HL-60 (cell line): ENCODE results near the genes VCX3A and PUDP.

GRCh38 chrX:2689960-2690825 is 902 bp upstream of the CD99 start:
- RRBS = no CpG with 5 or more reads among the region's 38 CpGs

GRCh38 chrX:3518802-3519282 is 172.4 kb upstream of the MXRA5 start:
- RRBS = no CpG with 5 or more reads among the region's 11 CpGs

GRCh38 chrX:3669545-3670338 is 43.7 kb downstream of the PRKX start:
- RRBS = no CpG with 5 or more reads among the region's 14 CpGs

GRCh38 chrX:3714017-3714218 is 469 bp upstream of the PRKX start:
- RRBS = no CpG with 5 or more reads among the region's 3 CpGs

GRCh38 chrX:3714219-3714633 is 777 bp upstream of the PRKX start:
- RRBS = no CpG with 5 or more reads among the region's 14 CpGs

DNA sequence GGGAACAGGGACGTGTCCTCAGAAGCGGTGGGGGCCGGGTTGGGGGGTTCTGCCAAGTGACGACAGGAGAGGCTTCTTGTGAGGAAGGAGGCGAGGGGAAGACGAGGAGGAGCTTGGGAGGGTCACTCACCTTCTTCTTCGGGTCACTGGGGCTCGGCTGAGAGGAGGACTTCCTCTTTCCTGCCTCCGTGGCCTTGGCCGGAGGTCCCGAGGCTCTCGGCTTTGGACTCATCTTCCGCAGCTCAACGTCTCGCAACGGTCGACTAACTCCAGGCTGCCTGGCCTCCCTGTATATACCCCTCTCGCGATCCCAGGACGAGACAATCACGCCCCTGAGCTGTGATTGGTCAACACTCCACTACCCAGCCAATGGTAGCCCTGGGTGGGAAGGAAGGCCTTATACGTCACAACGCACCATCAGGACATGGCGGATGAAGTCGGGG is 631 bp downstream of the VCX3A start:
- RRBS = no CpG with 5 or more reads among the region's 25 CpGs

DNA sequence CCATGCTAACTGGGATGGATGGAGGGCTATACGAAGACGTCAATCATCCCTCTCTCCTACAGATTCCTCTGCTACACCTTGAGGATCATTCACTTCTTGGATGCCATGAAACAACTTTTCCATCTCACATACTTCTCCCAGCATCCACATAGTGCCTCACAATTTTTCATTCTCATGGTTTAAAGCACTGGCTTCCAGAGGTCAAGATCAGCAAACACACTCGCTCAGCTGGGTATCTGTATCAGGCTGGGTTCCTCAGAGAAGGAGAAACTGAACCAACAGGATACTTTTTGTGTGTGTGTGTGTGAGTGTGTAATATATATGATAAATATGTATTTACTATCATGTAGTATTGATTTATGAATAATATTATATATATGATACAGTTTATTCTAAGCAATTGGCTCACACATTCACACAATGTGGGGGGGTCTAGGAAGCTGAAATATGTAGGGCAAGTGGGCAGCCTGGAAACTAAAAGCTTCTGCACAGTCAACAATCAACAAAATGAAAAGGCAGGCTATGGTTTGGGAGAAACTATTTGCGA is at the start of gene VCX3A:
TSS of gene VCX3A (minus strand) at position 150 of the 547 bp plus-strand sequence.
- RRBS = no CpG with 5 or more reads among the region's 4 CpGs

DNA sequence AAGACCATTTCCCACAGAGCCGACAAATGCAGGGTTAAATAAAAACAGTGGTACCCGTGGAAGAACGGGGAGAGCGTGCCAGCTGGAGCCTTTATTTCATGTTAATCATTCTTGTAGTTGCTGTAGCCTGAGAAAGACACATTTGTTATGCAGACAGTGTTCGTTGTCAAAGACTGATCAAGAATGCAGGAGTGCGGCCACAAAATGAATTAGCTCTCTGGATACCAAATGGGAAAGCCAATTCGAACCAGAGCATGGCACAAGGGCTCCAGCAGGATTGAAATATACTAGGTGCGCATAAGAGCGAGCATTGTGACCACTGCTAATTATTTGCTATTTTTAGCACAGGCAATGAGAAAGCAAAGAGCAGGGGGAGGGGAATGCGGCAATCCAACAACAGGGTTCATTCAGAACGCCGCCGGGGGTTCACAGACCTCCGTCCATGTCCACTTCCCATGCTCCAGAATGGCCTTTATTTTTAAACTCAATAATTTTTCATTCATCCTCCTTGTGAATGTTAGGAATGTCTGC is 243.9 kb upstream of the VCX3A start:
- RRBS = no CpG with 5 or more reads among the region's 14 CpGs

GRCh38 chrX:7147536-7148509 is at the start of gene PUDP:
Gene PUDP (minus strand): TSS chrX:7148153.
- RRBS = 3% methylated on average over 36 of the region's 120 CpGs

DNA sequence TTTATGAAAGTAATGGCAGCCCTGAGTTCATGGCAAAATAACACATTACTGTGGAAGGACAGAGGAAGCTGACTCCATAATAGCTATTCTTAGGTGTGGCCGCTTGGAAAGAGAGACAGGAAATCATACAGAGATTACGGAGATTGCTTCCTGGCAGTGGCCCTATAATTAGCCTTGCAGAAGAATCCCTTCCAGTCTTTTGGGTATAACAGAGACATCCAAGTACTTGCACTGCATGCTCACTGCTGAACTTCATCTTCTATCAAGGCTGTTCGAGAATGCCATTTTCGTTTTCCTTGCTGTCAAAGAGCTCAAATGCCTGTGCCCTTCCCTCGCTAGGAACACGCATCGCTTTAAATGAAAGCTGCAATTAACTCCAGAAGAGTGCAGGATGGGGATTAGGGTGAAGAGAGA is 133.0 kb upstream of the VCX start:
- RRBS = no CpG with 5 or more reads among the region's 7 CpGs

- RRBS = no CpG with 5 or more reads among the region's 27 CpGs
Measured at GRCh38 chrX:8465214-8465732, 643 bp downstream of the VCX3B start.

DNA sequence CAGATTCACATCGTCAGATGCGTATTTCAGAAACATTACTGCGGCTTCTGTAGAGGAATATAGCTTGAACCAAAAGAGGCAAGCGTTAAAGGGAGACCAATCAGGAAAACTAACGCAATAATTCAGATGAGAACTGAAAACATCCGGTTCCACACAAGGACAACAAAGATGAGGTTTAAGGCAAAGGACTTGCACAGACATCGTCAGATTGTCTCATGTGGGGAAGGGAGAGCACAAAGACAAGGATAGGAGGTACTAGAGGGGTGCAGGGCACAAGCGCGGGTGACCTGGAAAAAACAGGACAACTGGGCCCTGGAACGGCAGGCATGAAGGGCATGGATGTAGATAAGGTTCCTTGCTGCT is 128.2 kb upstream of the TBL1X start:
- RRBS = no CpG with 5 or more reads among the region's 10 CpGs

DNA sequence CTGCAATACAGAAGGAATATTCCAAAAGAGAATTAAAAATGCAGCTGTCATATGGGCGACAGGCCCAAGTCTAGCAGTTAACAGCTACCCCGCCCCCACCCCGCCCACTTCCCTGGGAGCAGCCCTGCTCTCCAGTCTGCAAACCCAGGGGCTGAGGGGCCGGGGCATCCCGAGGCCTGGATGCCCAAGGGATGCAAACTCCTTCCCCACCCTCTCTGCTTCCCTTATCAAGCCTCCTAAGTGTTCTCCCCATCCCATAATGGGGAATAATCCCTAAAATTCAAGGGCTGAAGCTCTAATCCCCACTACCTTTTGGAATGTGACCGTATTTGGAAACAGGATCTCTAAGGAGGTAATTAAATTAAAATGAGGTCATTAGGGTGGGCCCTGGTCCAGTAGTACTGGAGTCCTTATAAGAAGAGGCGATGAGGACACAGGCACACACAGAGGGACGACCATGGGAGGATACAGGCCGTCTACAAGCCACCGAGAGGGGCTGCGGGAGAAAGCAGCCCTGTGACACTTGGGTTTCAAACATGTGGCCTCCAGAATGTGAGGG is 124.5 kb upstream of the TBL1X start:
- RRBS = no CpG with 5 or more reads among the region's 11 CpGs

DNA sequence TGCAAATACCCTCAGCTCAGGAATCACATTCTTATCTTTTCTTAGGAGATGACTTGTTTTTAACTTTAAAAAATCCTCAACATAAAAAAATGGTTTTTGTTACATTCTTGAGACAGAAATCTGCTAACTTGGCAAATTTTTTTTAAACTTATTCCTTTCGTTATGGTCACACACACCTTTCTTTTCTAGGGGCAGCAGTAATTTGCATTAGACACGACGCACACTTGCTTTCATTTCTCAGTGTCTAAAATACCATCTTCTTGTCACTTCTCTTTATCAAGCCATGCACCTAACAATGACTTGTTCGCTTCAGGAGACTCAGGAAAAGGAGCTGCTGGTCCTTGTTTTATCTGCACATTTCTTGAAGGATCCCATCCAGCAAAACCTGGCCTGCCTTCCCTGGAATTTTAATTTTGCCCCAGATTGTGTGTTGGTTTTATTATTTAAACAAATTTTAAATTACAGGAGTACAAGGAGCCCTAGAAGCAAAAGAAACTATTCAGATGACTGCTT is 112.6 kb upstream of the TBL1X start:
- RRBS = no CpG with 5 or more reads among the region's 4 CpGs

GRCh38 chrX:9379679-9379991 is 85.2 kb upstream of the TBL1X start:
- RRBS = no CpG with 5 or more reads among the region's 2 CpGs

DNA sequence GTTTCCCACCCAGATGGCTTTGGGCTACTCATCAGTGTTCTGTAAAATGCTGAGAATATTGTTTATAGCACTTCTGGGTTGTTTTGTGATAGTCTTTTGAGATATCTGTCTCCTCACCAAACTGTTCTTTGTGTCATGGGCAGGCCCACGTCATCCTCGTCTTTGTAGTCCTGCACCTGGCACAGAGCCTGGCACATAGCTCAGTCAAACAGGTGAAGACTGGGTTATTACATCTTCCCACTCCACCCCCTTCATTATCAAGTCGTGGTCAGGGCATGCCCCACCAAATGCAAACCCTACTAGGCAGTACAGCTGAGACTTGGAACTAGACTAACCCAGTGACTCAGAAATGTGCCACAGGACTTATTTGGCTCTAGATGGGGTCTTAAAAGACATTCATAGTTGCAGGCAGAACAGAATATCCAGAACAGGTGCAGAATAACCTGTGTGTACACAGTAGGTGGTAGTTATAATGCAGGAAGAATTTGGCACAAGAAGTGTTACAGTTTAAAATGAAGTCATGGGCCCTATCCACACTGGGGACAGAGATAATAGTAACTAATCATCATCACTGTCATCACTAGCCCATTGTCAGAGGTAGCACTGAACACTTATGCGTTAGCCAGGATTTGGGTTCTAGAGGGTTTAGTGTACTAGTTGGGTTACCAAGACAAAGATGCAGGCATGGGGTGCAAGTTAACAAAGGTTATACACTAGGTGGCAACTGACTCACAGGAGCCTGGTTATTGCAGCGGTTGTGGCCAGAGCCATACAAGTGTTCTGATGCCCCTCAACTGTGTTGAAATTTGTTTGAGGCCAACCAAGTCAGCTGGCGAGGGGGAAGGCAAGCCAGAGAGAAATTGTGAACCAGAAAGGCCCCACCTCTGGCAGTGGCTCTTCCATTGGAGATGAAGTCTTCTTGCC is 75.0 kb downstream of the TBL1X start:
- RRBS = no CpG with 5 or more reads among the region's 6 CpGs

GRCh38 chrX:9839071-9839436 is 52.8 kb downstream of the SHROOM2 start:
- RRBS = no CpG with 5 or more reads among the region's 6 CpGs

DNA sequence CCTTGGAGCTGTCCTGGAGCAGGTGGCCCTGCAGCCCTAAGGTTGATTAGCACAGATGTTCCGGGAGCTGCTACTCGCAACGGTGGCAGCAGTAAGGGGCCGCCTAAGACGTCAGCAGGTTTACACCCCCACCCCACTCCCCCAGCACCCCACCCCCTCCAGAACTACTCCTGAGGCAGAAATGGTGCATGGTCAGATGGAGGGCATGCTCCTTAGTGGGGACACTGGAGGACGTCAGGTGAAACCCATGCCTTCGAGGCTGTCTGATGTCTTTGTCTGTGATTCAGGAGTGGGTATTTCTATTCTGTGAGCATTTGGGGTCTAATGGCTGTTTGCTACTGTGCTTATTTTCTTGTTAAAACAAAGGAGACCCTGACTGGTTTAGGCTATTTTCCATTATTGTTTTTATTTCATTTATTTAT is 88.5 kb upstream of the CLDN34 start:
- RRBS = no CpG with 5 or more reads among the region's 7 CpGs

- RRBS = no CpG with 5 or more reads among the region's 22 CpGs
Measured at GRCh38 chrX:9896307-9896745, 70.8 kb upstream of the CLDN34 start.

DNA sequence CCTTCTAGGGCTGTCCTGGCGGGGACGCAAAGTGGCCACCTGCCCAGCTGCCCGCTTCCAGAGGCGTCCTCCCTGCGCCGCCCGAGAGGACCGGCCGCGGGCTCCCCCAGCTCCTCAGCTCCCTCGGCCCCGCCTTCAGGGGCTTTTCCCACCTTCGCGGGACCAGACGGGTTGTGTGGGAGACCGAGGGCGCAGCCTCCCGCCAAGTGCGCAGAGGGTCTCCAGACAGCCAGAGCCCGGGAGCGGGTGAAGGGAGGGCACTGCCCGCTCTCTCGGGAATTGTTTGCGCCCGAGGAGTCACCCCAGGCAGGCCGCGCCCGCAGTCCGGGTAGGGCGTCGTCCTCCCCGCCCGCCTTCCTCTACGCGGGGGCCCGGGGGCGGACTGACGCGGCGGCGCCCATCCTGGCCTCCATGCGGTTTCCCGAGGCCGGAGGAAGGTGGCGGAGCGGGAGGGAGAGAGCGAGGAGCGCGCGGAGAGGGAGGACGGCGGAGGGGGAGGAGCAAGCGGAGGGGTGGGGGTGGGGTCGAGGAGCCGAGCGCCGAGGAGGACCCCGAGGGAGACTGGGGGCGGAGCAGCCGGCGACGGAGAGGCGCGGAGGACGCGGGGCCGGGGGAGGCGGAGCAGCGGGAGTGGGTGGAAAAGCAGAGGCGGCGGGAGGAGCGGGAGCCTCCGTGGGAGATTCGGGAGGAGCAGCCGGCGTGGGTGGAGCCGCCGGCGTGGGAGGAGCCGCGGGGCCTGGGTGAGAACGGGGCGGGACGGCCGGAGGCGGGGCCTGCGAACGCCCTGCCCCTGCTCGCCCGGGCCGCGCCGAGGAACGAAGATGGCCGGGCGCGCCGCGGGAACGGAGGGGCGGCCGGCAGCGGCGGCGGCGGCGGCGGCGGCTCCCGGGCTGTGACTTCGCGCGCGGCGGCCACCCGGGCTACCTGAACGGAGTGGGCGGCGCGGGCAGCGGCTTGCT is 47.6 kb downstream of the CLDN34 start:
- RRBS = 3% methylated on average over 44 of the region's 121 CpGs